ENCODE data around the genes CFHR4 and CRB1.

DNA sequence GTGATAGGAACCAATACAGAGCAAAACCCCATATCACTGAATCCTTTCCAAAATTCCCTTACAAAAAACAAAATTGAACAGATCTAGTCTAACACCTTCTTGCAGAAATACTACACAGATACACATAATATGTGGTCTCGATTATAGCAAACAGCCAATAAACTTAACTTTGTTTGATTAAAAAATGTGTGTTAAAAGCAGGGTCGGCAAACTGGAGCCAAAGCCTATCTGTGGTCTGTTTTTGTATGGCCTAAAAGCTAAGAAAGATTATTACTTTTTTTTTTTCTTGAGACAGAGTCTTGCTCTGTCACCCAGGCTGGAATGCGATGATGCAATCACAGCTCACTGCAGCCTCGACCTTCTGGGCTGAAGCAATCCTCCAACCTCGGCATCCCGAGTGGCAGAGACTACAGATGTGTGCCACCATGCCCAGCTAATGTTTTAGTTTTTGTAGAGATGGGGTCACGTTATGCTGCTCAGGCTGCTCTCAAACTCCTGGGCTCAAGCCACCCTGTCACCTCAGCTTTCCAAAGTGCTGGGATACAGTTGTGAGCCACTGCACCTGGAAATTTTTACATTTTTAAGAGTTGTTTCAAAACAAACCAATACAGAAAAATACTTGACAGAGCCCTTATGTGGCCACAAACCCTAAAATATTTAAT lies 6.4 kb upstream of the GLRX2 start:
- RRBS: no CpG with 5 or more reads among the region's 7 CpGs

GRCh38 chr1:193113132-193113730 lies 8.0 kb upstream of the GLRX2 start:
- RRBS: no CpG with 5 or more reads among the region's 8 CpGs

GRCh38 chr1:193634630-193635040 lies 448.2 kb upstream of the B3GALT2 start:
- RRBS: no CpG with 5 or more reads among the region's 1 CpG

GRCh38 chr1:196438344-196438838 lies 169.8 kb downstream of the KCNT2 start:
- RRBS: no CpG with 5 or more reads among the region's 2 CpGs

DNA sequence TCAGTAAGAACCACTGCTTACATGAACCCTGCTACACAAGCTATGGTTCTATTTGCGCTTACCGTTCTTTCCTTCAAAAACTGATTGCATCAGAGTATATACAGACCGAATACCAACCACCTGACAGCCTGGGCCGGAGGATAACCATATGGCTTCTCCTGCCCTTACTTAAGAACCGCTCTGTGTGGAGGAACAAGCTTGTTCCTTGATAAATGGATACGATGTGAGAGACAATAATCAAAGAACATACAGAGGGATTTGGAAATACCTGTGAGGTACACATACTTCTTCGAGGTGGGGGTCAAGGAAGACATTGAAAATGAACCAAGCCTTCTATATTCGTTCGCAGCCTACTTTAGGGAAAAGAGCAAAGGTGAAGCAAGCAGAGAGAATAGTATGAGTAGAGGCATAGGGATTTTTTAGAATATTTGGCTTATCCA lies 1.2 kb upstream of the KCNT2 start:
- RRBS: no CpG with 5 or more reads among the region's 9 CpGs

GRCh38 chr1:196786412-196787055 lies 11.9 kb downstream of the CFHR3 start:
- RRBS: no CpG with 5 or more reads among the region's 18 CpGs

- RRBS: no CpG with 5 or more reads among the region's 1 CpG
These were observed 3.8 kb downstream of the CFHR1 start for GRCh38 chr1:196823446-196823695.

DNA sequence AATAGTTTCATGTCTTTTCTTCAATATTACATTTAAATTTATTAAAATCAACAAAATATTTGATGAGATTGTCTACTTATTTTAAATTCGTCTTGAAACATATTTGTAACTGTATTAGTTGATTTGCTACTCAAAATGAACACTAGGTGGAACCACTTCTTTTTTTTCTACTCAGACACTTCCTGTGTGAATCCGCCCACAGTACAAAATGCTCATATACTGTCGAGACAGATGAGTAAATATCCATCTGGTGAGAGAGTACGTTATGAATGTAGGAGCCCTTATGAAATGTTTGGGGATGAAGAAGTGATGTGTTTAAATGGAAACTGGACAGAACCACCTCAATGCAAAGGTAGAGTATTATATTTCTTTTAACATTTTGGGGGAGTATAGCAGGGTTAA lies 8.4 kb downstream of the CFHR1 start:
- RRBS: no CpG with 5 or more reads among the region's 4 CpGs

DNA sequence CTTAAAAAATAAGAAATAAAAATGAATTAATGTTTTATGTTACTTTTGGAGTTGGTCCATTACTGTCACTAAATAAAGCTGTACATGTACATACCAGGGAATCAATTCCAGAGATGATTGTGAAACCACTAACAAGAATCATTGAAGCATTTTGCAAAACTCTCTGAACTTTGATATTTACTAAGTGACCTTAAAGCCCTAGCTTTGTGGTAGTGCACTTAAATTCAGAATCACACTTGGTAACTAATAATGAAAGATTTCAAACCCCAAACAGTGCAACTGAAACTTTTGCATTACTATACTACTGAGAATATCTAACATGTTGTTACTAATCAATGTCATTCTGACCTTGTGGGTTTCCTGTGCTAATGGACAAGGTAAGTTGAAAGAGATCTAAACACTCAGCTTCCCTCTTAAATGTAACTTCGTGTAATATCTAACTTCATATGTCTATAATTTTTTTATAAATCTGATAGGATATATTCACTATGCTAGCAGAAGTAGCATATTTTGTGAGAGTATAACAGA lies at the start of gene CFHR4:
TSS of gene CFHR4 (plus strand) at position 221 of the 528 bp plus-strand sequence.
- RRBS: no CpG with 5 or more reads among the region's 1 CpG

- RRBS: no CpG with 5 or more reads among the region's 8 CpGs
These were observed 8.6 kb downstream of the CFHR4 start for GRCh38 chr1:196896380-196896885.

DNA sequence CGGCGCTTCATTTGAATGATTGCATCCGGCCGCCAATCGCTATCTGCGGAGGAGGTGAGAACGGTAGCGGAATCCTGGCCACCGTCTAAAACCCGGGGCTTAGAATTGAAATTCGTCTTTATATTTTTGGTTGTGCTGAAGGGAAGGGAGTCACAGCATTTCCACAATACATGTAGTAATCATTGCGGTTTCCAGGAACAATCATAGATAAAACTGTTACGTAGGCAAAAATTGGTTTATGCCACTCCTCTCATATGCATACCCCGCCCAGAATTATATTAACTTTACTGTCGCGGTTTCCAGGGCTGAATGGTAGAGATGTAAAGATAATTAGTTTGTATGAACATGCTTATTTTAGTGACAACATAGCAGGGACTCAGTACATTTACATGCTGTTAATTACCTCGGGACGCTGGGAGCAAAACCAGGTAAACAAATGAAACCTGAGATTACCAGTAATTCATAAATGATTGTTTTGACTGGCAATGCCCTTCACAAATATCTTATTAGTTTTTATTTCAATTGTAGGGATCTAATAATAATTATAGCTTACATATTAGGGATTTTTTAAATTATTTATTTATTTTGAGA lies 393 bp upstream of the ASPM start:
- RRBS: 2% methylated on average over 10 of the region's 18 CpGs

DNA sequence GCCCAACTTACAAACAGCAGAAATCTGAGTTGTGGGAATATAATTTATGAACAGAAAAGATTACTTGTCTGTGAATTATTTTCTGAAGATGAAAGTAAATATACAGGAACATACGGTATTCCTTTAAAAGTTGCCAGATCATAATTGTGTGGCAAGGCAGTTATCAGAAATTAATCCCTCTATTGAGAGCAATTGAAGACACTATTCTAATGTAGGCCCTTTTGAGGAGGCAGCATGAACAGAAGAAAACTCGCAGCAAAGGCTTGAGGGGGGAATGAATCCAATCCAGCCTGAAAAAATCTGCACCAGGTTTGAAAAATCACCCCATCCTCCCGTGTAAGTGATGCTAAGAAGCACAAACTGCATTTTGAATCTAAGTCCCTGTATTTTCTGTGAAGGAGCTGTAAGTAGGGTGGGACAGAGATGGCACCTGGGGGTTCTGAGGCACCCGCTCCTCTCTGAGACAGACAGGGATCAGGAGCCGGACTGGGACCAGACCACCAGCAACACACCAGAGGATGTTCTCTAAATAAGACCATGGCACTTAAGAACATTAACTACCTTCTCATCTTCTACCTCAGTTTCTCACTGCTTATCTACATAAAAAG lies at the start of gene CRB1:
TSS of gene CRB1 (plus strand) at position 377 of the 608 bp plus-strand sequence.
- RRBS: no CpG with 5 or more reads among the region's 5 CpGs

DNA sequence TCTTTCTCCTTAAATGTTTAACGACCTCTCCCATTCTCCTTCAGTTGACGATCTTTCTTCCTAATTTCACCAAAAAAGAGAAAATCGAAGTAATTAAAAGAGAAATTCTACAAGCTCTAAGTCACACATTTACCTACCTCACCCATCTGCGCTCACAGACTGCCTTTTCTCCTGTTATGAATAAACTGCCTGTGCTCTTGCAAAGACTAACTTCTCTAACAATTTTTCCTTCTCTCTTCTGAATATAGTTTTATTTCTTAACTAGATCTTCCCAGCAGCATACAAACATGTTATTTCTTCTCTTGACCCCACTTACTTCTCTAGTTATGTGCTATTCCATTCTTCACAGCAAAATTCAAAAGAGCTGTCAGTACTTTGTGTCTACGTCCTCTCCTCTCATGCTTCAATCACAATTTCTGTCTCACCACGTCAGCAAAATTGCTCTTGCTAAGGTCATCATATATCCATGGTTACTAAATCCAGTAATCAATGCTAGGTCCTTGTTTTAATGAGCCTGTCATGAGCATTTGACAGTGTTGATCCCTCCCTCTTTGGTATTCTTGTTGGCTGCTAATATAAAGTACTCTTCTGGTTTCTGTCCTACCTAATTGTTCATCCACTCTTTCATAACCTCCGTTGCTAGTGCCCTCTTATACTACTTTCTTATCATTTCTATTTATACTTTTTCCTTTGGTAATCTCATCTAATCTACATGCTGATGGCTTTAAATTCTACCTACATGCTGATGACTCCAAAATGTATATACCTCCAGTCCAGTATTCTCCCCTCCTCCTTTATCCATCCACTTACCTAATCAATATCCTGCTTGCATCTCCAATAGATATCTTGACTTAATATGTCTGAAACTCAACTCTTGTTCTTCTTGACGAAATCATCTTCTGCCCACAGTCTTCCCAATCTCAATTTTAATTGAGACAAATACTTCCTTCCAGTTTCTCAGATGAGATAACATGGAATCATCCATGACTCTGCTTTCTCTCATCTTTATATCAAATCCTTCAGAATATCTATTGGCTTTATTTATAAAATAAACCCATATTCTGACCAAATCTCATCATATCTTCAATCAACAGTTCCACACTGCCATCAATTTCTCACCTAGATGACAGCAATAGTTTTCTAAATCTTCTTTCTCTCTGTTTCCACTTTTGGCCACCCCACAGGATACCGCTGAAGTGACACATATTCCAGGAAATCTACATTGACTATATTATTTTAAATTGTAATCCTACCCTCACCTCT lies 214.0 kb downstream of the DENND1B start:
- RRBS: no CpG with 5 or more reads among the region's 9 CpGs

- RRBS: no CpG with 5 or more reads among the region's 2 CpGs
These were observed 18.5 kb upstream of the C1orf53 start for GRCh38 chr1:197884050-197884249.

DNA sequence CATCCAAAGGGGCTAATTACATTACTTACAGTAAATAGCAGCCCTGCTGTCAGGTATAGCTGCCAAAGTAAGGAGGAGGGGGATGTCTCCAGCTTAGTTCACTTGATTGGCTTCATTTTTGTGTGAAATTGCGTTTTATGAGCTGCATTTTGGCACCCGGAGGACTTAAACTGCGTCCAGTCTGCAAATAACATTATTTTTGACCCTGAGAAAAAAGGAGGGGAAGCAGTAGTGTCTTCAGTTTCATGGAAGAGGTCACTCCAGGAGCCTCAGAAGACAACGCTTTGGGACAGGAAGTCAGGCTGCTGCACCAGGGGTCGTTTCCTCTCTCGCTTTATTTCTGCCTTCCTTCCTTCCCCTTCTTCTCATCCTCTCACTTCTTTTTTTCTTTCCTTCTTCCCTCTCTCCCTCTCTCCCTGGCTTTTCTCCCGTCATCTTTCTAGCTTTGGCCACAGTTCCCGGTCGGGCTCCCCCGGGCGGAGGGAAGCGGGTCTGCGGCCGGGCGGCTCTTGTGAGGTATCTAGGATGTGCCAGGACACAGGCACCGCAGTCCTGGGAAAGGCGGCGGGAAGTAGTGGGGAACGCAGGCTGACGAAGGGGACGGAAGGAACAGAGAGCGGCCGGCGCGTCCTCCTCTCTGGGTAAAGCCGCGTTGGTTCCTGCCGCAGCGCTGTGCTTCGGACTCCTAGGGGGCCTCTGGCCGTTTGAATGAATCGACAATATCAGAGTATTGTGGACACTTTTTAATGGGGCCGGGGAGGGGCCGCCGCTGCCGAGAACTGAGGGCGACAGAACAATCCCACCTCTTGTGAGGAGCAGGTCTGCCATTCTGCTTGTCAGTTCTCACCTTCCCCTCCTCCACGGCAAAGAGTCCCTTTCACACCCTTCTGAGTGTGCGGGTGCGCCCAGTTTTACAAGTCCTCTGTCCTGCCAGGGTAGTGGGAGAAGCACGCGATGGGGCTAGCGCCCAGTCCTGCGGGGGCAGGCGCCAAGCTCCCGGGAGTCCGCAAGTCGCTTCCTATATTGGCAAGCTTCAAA lies 1.4 kb upstream of the LHX9 start:
- RRBS: 1% methylated on average over 14 of the region's 48 CpGs

DNA sequence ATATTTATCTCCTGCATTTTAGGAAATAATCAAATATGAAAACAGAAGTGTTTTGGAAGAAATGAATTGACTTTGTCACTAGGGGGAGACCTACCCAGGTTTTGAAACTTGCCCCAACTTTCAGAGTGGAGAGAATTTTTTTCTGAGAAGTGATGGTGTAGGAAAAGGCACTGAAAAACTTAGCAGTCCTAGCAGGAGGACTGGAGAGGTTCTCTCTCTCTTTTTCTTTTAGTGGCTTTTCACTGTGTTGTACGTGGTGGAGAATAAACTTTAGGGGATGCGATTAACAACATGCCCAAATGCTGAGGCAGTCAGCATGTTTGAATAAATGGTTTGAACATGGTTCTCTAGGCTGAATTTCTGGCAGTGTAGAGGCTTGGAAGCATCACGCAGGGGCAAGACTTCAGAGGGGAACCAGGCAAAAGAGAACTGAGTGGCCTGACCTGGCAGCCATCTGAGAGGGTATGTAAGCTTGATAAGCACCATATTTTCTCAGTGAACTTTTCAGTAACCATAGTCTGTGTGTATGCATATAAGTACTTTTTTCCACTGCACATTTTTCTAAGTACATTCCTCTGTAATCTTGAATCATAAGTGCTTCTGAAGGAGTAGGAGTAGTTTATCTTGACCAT lies 68.2 kb upstream of the NEK7 start:
- RRBS: no CpG with 5 or more reads among the region's 3 CpGs

- RRBS: no CpG with 5 or more reads among the region's 1 CpG
These were observed 35.8 kb downstream of the NEK7 start for GRCh38 chr1:198192409-198193236.

GRCh38 chr1:198234325-198235092 lies 77.7 kb downstream of the NEK7 start:
- RRBS: no CpG with 5 or more reads among the region's 5 CpGs

- RRBS: no CpG with 5 or more reads among the region's 3 CpGs
These were observed 122.0 kb downstream of the NEK7 start for GRCh38 chr1:198278684-198279368.